Cardiac ventricle fibroblast (primary cell): ENCODE measurements around a stretch of chr9.

DNA sequence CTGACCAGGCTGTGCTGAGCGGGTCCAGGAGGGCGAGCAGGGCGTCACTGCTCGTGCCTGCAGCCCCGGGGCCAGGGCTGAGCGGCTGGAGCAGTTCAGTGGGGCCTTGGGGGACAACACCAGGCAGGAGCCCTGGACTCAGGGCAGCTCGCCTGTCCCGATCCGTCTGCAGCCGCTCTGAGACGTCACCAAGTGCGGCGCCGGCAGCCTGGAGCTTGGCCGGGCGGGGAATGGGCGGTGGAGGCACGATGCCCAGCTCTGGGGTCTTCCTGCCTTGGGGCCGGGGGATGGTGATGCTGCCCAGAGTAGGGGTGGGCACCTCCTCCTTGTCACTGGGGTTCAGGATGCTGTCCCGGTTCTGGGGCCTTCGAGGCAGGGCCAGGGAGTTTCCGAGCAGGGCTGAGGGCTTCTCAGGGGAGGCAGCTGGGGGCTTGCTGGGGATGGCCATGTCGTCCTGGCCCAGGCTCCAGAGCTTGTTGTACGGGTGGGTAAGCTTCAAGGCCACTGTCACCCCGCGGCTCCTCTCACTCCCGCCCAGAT lies 26.2 kb downstream of the CRB2 start:
- RAMPAGE, long total RNA: no peak

- RAMPAGE, long total RNA: no peak
Measured at GRCh38 chr9:123501816-123502675, 146.0 kb downstream of the CRB2 start.

GRCh38 chr9:123542678-123543487 lies 186.9 kb downstream of the CRB2 start:
- RAMPAGE, long total RNA: no peak

GRCh38 chr9:123997706-123998329 lies 13.8 kb upstream of the LHX2 start:
- RAMPAGE, long total RNA: no peak

DNA sequence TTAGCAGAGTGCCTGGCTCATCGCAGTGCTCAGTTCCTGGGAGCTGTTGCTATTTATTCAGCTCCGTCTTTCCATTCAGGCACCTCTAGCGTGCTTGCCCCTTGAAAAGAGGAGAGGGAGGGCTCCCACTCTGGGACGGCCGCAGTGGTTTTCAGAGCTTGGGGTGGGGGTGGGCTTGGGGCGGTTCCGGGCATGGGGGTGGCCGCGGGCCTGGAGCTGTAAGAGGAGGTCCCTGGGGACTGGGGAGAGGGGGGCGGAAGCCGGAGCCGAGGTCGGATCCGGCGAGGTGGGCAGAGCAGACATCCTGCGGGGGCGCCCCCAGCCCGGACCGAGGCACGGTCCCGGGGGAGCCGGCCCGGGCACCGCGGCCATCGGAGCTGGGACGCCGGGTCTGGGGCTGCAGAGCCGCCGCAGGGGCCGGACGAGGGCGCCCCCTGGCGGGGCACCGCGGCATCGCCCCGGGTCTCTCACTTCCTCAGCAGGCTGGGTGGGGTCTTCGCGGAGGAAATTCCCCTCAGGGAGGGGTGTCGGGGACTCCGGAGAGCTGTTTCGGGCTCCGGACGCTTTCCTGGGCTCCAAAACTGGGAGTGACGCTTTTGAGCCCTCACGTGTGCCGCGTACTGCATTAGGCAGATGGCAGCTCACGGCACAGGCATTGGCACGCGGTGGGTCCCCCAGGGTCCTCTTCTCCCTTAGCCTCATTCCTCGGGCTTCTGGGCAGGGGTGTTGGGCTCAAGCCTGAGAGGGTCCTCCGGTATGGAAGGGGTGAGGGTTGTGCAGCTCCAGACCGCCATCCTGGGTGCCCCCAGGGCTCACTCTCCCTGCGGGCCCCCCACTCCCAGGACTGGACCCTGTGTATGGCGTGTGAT lies 29.4 kb downstream of the LHX2 start:
- RAMPAGE, long total RNA: no peak

DNA sequence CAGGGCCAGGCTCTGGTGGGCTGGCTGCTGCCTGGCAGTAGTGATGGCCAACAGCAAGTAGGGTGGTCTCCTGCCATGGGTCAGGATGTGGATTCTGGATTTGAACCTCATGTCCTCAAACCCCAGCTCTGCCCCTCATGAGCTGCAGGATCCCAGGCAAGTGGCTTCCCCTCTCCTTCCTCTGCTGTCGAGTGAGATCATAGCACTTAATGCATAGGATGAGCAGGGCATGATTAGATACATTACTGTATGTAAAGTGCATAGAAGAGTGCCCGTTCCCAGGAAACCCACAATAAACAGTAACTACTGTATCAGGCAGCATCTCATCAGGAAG lies 38.6 kb upstream of the NEK6 start:
- RAMPAGE, long total RNA: no peak

GRCh38 chr9:124279967-124280916 lies 22.5 kb downstream of the NEK6 start:
- RAMPAGE, long total RNA: no peak

- RAMPAGE, long total RNA: no peak
Measured at GRCh38 chr9:124309572-124310130, 51.9 kb downstream of the NEK6 start.

DNA sequence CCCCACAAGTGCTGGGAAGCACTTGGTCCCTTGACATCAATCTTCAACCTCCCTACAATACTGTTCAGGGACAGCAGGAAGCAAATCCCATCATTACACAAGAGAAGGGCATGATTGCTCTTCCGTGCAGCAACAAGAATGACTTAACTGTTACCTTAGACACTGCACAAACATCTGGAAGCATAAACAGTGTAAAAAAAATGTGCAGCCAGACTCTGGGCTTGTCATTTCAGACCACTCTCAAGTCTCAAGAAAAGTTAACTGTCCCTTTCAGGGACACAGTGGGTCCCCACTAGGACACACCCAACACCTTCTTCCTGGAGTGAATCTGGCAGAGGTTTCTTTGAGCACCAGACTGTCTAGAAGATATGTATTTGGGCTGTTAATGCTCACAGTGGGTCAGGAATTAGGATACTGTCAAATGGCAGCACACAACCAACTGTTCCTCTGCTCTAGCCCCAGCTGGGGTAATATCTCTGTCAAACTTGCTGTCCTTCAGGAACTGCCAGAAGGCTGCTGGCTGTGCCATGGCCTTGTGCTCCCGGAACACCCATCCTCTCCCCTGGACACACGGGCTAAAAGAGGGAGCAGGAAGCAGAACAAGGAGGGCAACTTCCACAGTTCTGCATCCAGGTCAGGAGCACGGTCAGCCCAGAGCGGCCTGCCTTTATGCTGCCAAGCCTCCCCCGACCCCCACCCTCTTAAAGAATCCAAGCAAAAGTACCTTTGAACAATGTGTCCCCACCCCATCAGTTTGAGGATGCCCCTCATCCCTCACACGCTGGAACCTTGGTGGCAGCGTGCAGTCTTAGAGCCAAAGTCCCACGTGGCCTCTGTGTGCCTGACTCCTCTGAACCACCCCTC lies 61.0 kb downstream of the PSMB7 start:
- RAMPAGE, long total RNA: no peak

- RAMPAGE, long total RNA: no peak
Measured at GRCh38 chr9:124453277-124454034, 3.2 kb downstream of the ADGRD2 start.

DNA sequence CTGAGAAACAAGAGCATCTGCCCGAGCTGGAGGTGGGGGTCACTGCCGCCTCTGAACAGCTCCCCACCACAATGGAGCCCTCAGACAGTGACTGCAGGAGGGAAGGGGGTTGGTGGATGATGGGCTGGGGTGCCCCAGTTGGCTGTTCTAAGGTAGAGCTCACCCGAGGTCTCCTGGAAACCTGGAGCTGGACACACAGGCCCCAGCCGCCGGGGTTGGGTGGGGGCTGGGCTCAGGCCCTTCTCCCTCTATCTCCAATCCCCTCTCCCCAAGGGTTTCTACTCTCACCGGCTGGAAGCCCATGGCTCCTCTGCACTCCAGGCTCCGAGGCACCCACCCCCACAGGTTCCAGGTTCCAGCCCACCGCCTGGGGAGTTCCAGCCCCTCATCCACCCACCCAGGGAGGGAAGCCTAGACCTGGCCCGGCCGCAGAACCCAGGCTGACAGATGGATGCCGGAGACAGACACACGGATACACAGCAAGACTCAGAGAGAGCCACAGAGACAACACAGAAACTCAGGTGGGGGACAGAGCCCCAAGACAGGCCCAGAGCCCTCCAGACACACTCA lies 731 bp downstream of the NR5A1 start:
- RAMPAGE, long total RNA: no peak

DNA sequence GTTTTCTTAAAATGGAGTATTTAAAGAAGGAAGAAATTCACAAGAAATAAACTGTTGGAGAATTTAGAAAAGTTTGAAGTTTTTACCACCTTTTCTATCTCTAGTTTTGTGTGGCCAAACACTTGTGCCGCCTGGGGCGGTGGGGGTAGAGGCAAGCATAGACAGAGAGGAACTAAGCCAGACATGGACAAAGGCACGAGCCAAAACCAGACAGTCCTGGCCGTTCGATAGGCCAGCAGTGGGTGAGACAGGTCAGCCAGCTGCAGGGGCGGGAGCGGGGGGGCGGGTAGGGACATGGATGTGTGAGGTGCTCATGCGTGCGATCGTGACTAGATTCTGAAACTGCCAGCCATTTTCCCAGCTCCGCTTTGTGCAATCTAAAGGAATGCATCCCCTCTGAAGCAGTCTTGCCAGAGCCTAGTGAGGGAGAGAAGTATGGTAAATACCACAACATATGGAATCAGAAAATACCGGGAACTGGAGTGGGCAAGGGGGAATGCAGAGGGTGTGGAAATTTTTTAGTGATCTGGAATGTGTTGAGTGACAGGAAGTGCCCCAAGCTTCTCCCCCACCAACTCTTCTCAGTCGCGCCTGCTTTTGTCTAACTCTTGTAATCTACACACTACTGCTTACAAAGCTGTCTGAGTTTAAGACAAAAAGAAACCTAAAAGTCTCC lies 112.0 kb downstream of the NR6A1 start:
- RAMPAGE, long total RNA: no peak

- RAMPAGE, long total RNA: no peak
Measured at GRCh38 chr9:124852459-124853007, 727 bp upstream of the WDR38 start.

- RAMPAGE, long total RNA: no peak
Measured at GRCh38 chr9:124868180-124869565, 6.7 kb downstream of the ARPC5L start.

- RAMPAGE, long total RNA: no peak
Measured at GRCh38 chr9:124873468-124874254, 11.7 kb downstream of the ARPC5L start.

- RAMPAGE, long total RNA: no peak
Measured at GRCh38 chr9:125150376-125150850, 7.1 kb upstream of the SCAI start.

GRCh38 chr9:125374464-125375125 lies 113.0 kb downstream of the GAPVD1 start:
- RAMPAGE, long total RNA: no peak

GRCh38 chr9:125407607-125407949 lies 146.0 kb downstream of the GAPVD1 start:
- RAMPAGE, long total RNA: no peak

- RAMPAGE, long total RNA: no peak
Measured at GRCh38 chr9:125425279-125425641, 163.6 kb downstream of the GAPVD1 start.

DNA sequence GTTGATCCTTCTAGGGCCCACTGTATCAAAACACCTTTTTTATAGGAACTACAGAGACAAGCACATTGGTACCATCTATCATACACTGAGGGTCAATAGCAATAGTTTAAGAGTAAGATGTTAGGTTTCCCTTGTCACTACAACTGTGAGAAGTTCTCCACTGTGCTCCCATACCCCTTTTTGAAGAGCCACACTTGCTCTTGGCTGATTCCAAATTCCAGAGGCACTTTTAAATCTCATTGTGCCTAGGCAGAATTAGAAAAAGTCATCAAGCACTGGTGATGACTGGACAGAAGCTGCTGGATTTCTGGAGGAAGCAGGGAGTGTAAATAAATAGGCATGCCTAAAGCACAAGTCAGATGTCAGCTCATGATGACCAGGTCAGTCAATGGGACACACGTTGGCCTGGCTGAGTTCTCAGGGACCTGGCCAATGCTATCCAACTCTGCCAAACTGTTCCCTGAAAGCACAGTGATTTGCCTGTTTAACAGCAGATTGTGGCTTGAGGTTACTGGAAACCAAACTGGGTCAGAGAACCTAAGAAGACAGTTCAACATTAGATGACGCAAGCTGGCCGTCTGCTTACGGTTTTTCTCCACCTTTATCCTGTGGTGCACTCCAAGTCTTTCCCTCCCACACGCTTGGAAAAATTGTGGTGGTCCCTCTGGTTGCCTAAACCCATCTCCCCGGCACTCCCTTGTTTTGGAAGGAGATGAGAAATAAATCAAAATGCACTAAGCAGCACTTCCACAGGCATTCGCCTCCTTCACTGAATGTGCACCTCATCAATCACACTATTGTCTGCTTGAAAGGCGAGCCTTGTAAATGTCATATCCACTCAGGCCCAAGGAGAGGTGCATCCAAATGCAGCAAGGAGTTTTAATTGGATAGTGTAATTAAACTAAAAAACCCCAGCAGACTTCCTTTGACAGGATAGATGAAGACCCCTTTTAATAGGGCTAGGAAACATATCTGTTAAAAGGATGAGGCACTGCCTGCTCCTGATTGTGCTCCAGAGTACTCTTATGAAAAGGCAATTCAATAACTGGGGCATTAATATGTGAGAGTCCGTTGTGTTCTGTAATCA lies 199.3 kb downstream of the GAPVD1 start:
- RAMPAGE, long total RNA: no peak